ENCODE data around the genes SETDB2, PHF11, RCBTB1 and SPRYD7.

DNA sequence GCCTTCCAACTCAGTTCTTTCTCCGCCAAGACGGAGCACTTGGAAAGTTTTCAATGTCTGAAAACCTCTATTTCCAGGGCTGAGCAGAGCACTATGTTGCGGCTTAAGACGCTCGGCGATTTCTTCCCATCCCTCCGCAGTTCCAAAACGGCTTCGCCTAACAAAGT lies 820 bp downstream of the RCBTB2 start:
- PRO-cap: no peak

DNA sequence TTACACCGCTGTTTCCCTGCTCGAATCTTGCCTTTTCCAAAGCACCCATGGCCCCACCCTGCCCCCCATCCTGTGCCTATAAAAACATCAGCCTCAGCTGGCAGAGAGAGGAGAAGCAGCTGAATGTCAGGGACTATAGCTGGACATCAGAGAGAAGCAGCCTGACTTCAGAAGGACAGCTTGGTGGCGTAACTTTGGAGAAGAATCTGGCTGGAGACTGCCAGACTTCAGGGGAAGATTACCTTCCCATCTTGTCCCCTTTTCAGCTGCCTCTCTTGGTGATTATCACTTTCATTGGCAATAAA lies 9.3 kb upstream of the RCBTB2 start:
- PRO-cap: no peak

DNA sequence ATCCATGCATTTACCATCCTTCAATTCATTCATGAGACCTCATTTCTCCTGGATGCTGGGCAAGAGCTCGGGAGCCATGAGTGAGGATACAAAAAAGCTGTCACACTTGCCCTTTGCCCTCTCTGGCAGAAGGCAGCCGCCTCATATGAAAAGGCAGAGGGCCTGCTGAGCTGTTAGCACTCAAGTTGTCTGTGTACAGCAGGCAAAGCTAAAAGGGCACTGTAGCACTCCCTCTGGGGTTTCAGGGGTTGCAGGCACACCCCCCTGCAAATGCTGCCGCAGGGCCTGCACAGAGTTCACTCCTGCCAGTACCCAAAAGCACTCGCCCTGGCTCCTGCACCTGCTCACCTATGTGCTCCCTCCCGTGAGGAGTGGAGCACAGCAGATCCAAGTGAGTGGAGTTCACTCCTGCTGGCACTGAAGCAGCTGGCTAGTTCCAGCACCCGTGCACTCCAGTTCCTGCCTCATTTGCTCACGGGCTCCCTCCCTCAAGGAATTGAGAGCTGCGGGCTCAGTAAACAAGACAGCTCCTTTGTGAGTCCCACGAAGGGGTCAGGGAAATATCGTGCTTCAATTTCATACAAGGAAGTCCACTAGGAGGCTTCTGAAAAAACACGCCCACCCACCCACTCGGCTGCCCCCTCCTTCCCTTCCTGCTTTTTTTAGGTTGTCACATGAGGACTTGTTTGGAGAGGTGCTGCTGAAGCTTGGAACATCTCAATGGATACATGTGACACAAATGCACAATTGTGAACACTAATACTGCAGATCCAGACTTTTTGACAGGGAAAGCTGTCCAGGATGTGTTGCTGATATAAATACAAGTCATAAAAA lies 9.8 kb upstream of the RCBTB2 start:
- PRO-cap: no peak

- PRO-cap: no peak
Measured at GRCh38 chr13:48575047-48575416, 42.2 kb upstream of the RCBTB2 start.

GRCh38 chr13:48750588-48750990 lies 96.9 kb downstream of the CYSLTR2 start:
- PRO-cap: no peak

DNA sequence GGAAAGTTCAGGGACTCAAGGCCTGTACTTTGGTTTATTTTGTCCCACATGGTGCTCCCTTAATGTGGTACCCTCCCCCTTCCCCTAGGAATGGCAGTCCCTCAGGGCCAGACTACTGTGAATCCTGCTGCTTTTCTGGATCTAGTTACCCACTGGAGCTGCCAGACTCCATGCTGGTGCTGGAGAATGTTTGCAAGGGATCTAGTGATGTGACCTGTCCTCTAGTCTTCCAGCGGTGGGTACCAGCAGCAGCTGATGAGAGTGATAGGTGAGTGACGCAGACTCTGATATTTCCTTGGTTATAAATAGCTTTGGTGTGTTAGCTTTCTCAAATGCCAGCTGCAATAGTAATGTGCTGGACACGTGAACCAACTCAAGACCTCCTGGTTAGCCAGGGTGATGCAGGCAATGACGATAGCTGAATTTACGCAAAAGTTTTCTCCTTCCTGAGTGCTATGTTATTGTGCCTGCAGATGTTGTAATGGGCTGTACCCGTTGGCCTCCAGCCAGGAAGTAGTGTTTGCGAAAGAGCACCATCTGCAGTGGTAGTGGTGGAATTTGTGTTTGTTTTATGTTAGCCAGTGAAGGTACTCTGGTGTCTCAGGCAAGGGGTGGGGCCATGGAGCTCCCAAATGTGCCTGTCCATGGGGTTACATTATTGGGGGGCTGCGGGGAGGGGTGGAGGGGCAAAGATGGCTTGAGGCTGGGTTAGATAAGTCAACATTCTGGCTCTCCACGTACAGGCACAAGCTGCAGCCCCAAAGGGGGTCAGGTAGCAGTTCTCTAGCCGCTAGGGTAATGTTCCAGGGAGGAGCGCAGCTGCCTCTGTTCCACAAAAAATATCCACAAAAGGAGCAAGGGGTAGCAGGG lies 129.5 kb downstream of the CYSLTR2 start:
- PRO-cap: unidirectional peak, minus-strand start at position 231 of the sequence

DNA sequence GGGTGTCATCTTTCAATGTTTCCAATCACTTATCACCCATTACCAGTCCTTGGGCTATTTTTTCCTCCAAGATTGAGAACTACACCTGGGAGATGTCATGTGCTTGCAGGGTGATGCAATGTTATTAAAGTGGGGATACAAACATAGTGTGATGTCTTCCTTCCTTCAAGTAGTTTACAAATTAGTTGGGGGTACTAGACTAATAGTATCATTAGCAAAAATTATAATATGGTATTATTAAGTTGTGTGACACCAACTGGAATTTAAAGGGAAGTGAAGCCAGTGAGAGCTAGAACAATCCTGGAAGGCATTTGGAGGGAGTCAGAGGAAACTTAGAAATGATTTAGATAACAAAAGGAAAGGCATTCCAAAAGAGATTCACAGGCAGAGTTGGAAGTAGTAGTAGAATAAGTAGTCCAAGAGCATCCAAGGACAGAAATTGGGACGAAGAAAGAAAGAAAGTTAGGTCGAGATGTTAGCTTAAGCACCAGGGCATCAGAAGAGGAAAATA lies 3.4 kb downstream of the FNDC3A start:
- PRO-cap: no peak

GRCh38 chr13:49107340-49108110 lies 112.6 kb upstream of the MLNR start:
- PRO-cap: no peak

- PRO-cap: no peak
Measured at GRCh38 chr13:49110446-49110919, 109.7 kb upstream of the MLNR start.

- PRO-cap: no peak
Measured at GRCh38 chr13:49308613-49309480, 61.1 kb downstream of the CDADC1 start.

DNA sequence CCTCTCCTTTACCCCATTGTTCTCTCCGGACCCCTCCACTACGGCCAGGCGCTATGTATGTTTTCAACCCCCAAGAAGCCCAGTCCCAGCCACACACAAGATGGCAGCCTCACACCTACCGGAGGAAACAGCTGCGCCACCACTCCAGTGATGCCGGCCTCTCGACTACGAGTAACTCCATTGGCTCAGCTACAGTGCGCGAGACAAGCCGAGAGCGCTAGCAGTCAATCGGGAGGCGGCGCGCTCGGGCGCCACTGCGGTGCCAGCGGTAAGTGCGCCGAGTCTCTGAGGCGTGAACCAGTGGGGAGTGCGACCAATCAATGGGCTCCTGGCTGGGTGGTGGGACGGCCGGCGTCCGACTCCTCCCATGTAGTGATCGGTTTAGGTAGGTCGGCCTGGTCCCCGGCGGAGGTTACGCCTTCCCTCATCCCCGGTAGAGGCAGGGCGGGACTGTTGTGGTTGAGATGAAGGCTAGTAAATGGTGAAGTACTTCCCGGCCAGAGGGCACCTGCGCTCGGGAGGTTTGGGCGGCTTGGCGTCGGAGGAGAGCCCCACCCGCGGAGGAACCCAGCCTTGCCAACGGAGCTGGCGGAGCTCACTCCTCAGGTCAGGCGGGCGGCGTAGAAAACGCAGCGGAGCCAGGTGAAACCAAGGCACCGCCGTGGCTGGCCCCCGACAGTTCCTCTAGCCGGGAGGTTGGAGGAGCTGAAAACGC lies at the start of gene SETDB2:
TSS of gene SETDB2 (plus strand) at position 408 of the 715 bp plus-strand sequence.
- PRO-cap: bidirectional peak, plus-strand start at position 427 of the sequence, minus-strand start at position 256 of the sequence; unidirectional peak, plus-strand start at position 675 of the sequence

DNA sequence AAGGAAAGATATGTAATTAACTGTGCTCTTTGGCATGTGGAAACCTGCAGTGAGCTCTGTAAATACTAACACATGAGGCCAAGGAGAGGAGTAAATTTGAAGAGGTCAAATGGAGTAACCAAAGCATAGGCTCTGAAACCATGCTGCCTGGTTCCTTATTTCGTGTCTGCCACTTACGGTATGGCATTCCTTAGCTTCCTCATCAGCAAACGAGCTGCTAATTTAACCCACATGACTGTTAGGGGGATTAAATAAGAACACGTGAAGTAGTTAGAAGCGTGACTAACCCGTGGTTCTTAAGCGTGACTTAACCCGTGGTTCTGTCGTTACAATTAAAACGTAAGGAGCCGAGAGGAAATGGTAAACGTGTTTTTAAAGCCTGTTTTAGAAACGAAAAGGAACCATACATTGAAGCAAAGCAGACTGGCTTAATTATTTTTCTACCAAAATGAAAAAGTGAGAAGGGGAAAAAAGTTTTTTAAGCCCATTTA lies 949 bp downstream of the SETDB2 start:
- PRO-cap: bidirectional peak, plus-strand start at position 335 of the sequence, minus-strand start at position 182 of the sequence

DNA sequence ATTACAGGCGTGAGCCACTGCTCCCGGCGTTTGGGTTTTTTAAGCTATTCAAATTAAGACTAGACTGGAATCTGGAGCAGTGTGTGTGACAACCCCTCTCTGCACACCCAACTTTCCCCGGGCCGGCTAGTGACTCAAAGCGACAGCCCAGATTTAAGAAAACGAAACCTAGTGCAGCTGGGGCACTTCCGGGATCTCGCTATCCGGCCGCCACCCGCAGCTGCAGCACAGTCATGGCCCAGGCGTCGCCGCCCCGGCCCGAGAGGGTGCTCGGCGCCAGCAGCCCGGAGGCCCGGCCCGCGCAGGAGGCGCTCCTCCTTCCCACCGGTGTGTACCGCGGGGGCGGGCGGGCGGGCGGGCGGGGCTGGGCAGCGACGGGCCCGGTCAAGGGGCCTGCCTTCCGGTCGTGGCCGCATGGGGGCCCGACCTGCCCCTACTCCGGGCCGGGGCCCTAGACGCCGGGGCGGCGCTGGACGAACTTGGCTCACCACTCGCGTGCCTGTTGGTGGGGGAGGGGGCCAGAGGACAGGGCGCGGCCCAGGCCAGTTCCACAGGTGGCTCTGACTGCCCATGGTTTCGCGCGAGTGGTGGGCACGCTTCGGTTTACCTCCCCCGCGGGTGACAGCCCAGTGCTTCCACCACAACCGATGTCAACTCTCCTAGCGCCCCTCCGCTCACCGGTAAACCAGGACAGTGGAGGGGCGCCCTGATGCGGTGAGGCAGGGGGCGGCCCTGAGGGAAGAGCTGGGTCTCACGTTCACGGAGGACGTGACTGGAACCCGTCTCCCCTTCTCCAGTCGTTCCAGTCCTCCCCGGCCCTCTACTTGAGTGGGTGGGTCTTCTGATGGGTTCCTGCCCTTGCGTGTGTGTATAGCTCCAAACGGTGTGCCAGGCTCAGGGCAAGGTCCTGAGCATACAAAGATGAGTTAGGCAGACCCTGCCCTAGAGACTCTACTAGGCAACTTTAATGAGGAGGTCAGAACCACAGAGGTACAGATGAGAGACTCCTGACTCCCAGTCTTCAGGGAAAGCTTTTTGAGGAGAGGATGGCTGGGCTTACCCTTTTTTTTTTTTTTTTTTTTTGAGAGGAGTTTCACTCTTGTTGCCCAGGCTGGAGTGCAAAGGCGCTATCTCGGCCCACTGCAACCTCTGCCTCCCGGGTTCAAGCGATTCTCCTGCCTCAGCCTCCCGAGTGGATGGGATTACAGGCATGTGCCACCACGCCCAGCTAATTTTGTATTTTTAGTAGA lies at the start of gene PHF11:
TSS of gene PHF11 (plus strand) at position 185 of the 1,250 bp plus-strand sequence.
- PRO-cap: bidirectional peak, plus-strand start at position 202 of the sequence, minus-strand start at position 260 of the sequence; bidirectional peak, plus-strand start at position 415 of the sequence, minus-strand start at position 333 of the sequence

GRCh38 chr13:49585350-49586573 lies at the start of gene RCBTB1:
Gene RCBTB1, minus strand, starts transcription at chr13:49585558.
- PRO-cap: bidirectional peak, plus-strand start at chr13:49585605, minus-strand start at chr13:49585551

DNA sequence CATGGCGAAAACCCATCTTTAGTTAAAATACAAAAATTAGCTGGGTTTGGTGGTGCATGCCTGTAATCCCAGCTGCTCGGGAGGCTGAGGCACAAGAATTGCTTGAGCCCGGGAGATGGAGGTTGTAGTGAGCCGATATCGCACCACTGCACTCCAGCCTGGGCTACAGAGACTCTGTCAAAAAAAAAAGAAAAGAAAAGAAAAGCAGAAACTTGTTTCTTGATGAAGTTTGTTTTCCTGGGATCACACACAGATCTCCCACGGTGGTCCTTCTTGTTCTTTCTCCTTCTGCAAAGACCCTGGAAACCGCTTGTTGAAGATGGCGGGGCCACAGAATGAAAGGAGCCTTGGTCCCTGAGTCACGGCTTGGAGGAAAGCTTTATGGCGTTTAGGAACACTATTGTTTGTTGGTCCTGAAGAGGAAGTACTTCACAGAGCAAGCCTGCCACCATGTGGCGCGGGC lies 21.5 kb upstream of the RCBTB1 start:
- PRO-cap: no peak

DNA sequence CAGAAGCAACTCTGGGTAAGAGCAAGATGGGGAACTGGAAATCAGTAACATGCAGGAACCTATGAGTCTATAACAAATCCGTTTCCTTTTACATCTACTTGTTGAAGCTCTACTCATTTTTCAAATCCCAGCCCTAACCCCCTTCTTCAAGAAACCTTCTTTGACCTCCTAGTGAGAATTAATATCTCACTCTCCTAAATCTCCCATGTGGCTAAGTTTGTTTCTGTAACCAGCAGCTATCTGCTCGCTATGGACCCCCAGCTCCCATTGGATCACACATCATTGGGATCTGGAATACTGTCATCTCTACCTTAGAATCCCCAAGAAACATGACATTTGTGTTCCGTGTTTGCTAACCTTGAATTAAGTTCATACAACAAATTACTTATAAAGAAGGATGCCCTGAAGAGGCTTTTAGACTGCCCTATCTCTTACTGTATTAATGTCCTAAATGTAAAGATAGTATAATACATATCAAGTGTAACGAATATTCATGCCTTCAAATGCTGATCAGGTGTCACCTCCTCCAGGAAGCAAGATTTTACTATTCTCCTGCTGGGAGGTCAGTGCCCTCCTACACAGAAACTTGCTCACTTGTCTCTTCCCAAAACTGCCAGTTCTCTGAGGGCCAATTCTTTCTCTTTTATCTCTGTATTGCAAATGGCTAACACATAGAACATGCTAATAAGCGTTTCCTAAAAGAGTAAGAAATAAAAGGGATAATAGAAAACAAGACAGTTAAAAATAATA lies 19.3 kb downstream of the EBPL start:
- PRO-cap: no peak

DNA sequence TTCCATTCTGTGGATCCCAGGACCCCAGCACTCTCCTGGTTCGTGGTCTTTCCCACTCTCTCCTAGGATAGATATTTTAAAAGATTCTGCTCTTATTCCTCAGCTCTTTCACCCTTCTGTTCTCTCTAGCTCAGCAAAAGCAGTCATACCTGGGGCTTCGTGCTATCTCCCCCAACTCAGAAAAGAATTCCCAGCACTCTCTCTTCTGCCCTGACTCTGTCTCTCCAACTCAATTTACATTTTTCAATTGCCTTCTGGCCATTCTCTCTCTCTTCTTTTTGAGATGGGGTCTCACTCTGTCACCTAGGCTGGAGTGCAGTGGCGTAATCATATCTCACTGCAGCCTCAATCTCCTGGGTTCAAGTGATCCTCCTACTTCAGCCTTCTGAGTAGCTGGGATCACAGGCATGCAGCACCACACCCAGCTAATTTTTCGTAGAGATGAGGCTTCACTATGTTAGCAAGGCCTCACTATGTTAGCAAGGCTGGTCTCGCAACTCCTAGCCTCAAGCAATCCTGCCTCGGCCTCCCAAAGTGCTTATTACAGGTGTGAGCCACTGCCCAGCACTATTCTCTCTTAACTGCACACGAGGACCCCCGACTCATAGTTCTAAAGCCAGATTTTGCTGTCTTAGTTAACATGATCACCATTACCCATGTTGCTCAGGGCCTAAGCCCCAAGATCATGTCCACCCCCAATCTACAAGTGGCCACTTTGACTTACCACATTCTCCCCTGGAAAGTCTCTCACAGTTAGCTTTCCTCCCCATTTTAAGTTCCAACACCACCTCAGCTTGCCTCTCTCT lies 4.5 kb downstream of the EBPL start:
- PRO-cap: no peak

GRCh38 chr13:49890407-49890828 lies 45.7 kb downstream of the SPRYD7 start:
- PRO-cap: no peak

- PRO-cap: bidirectional peak, plus-strand start at chr13:49936578, minus-strand start at chr13:49936308
Measured at GRCh38 chr13:49936054-49937058, at the start of gene SPRYD7. Gene SPRYD7, minus strand, starts transcription at chr13:49936340.

DNA sequence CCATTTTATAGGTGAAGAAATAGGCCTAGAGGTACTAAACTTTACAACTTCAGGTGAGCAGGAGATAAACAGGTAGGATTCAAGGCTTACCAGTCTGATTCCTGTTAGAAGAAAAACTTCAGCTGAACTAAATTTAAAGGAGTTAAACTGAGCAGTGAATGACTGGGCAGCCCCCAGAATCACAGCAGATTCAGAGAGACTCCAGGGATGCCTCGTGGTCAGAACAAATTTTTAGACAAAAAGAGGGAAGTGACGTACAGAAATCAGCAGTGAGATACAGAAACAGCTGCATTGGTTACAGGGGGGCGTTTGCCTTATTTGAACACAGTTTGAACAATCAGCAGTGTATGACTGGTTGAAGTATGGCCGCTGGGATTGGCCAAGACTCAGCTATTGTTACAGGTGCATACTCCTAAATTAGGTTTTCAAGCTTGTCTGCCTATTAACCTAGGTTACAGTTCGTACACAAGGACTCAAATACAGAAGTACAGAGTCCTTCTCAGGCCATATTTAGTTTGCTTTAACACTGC lies 2.1 kb upstream of the SPRYD7 start:
- PRO-cap: no peak

Measured in tibial artery (tissue), 1 donor.